Paraaortic lymph node (tissue), 1 donor: ENCODE data around the genes ENO2, CLSTN3 and ACSM4.

GRCh38 chr12:6871935-6873018, 826 bp downstream of the SPSB2 start:
- PRO-cap, result no peak

DNA sequence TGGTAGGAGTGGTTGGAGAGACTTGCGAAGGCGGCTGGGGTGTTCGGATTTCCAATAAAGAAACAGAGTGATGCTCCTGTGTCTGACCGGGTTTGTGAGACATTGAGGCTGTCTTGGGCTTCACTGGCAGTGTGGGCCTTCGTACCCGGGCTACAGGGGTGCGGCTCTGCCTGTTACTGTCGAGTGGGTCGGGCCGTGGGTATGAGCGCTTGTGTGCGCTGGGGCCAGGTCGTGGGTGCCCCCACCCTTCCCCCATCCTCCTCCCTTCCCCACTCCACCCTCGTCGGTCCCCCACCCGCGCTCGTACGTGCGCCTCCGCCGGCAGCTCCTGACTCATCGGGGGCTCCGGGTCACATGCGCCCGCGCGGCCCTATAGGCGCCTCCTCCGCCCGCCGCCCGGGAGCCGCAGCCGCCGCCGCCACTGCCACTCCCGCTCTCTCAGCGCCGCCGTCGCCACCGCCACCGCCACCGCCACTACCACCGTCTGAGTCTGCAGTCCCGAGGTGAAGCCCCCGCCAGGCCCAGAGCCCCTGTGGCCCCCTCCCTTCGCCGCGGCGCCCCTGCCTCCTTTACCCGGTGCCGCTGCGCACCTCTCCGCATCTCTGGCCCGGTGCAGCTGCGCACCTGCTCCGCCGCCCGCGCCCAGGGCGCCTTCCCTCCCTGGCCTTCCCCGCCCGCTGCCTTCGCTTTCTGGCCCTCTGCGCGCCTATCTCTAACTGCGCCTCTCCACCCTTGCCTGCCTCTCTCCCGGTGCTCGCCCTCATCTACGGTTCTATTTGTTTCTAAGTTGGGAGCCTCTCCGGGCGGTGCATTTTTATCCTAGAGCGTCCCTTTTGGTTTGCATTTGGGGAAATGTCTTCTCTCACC, at the start of gene ENO2:
Gene ENO2 (plus strand): TSS at position 424 of the 867 bp plus-strand sequence.
- PRO-cap, result bidirectional peak, plus-strand start at position 441 of the sequence, minus-strand start at position 330 of the sequence

DNA sequence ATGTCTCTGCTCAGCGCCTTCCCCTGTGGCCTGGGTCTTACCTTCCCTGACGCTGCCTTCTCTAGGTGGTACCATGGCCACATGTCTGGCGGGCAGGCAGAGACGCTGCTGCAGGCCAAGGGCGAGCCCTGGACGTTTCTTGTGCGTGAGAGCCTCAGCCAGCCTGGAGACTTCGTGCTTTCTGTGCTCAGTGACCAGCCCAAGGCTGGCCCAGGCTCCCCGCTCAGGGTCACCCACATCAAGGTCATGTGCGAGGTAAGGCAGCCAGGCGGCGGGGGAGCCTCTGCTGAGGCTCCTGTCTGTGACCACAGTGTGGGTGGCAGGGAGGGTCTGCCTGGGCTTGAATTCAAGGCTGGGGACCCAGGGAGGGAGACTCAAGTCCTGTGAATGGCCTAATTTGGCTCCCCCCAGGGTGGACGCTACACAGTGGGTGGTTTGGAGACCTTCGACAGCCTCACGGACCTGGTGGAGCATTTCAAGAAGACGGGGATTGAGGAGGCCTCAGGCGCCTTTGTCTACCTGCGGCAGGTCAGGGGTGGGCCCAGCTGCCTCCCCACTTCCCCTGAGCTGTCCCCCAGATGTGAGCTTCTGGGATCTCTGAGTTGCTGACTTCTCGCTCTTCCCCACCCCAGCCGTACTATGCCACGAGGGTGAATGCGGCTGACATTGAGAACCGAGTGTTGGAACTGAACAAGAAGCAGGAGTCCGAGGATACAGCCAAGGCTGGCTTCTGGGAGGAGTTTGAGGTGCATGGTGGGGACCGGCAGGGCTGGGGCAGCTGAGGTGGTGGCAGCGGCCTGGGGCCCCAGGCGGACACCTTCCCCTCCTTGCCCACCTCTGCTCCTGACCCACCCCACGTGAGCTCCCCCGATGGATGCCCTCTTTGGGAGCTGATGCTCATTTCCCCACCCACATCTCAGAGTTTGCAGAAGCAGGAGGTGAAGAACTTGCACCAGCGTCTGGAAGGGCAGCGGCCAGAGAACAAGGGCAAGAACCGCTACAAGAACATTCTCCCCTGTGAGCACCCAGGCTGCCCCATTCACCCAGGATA, 3.9 kb downstream of the PTPN6 start:
- PRO-cap, result no peak

DNA sequence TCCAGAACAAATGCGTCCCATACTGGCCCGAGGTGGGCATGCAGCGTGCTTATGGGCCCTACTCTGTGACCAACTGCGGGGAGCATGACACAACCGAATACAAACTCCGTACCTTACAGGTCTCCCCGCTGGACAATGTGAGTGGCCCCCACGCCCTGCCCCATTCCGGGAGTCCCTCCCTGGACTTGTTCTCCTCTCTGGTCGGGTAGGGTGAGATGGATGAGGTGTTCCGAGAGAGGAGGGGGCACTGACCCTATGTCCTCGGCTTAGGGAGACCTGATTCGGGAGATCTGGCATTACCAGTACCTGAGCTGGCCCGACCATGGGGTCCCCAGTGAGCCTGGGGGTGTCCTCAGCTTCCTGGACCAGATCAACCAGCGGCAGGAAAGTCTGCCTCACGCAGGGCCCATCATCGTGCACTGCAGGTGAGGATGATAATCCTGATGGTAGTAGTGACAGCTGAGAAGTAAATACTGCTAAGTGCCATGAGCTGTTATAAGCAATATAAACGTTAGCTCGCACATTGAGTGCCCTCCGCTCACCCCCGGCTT, 6.6 kb downstream of the PTPN6 start:
- PRO-cap, result no peak

DNA sequence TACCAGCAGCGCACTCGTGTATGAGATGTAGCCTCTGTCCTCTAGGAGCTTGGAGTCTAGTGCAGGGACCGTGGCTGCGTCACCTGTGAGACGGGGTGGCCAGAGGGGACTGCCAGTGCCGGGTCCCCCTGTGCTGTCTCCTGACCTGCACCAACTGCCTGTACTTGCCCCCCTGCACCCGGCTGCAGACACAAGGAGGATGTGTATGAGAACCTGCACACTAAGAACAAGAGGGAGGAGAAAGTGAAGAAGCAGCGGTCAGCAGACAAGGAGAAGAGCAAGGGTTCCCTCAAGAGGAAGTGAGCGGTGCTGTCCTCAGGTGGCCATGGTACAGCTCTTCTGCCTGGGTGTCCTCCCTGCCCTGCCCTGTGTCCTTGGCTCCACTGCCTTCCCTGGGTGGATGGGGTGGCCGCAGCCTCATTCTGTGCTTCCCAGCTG, 9.5 kb downstream of the PTPN6 start:
- PRO-cap, result no peak

GRCh38 chr12:6975367-6976244, 4.9 kb downstream of the EMG1 start:
- PRO-cap, result no peak

GRCh38 chr12:6995584-6996522, 22.4 kb downstream of the LPCAT3 start:
- PRO-cap, result no peak

- PRO-cap, result no peak
Observed at GRCh38 chr12:7016896-7017477, 1.3 kb downstream of the LPCAT3 start.

DNA sequence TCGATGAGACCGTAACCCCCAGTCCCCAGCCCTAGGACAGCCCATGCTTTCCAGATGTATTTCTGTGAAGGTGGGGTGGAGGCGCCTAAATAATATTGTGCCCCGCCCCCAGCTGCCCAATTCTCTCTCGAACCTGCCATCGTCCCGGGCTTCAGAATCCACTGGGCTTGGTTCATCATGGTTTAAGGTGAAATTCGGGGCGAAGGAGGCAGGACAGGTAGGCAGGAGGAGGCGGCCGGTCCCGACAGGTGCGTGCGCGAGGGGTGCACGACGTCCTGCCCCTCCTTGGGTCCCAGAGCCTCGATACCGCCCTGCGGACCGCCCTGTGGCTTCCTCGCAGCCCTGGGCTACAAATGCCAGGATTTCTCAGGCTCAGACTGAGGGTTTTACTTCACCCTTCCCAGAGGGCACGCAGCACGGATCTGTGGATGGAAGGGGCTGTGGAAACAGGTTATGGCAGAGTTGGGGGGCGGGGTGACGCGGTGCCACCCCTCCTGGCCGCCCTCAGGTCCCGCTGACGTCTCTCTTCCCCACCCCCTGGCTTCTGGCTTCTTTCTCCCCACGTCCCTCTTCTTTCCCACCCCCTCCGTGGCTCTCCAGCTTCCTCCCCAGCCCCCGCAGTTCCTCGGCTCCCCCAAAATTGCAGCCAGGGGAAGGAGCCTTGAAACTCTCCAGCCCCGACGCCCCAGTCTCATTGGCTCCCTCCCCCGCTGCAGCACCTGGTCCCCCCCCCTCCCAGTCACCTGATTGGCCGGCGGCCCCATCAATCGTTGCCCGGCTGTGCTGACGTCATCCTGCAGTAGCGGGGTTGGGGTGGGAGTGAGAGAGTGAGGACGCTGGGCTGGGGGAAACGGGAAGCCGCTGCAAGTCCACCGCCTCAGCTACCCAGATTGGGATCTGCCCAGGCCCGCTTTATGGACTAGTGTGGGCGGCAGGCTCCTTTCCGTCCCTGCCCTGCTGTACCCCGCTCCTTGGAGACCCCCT, at the start of gene CLSTN3:
Gene CLSTN3 (plus strand): TSS at position 792 of the 984 bp plus-strand sequence.
- PRO-cap, result bidirectional peak, plus-strand start at position 637 of the sequence, minus-strand start at position 642 of the sequence; bidirectional peak, plus-strand start at position 830 of the sequence, minus-strand start at position 696 of the sequence

GRCh38 chr12:7130980-7131648, 943 bp downstream of the CLSTN3 start:
- PRO-cap, result bidirectional peak, plus-strand start at chr12:7131308, minus-strand start at chr12:7131227

- PRO-cap, result unidirectional peak, minus-strand start at chr12:7131716
Observed at GRCh38 chr12:7131649-7132121, 1.5 kb downstream of the CLSTN3 start.

DNA sequence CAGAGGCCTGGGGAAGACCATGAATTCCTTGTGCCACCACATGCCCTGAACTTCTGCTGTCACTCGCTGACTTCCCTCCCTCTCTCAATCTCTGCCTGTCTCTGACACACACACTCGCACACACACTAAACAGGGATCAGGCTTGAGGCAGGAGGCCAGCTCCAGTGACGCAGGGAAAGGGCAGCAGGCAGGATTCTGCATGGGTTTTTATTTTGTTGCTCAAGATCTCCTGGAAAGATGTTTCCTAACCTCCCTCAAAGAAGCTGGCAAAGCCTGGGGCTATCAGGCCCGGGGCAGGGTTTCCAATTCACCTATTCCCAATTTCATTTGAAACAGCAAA, 27.7 kb upstream of the PEX5 start:
- PRO-cap, result no peak

DNA sequence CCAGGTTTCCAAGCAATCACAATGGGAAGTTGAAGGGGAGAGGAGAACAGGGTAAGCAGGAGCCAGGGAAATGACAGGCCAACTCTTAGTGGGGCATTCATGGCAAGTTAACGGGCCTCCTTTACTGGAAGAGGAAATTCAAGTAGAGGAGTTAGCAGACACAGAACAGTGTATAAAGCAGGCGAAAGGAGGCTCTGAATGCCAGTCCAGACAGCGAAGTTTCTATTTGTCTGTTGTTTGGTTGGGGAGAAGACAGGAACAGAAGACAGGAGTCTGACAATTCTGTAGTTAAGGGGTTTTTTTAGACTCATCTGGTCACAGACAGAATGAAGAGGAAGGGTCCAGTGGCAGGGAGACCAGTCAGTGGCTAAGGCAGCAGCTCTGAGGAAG, at the start of gene ACSM4:
Gene ACSM4 (plus strand): TSS at position 298 of the 390 bp plus-strand sequence.
- PRO-cap, result no peak

GRCh38 chr12:7494228-7494701, 9.3 kb downstream of the CD163 start:
- PRO-cap, result no peak

DNA sequence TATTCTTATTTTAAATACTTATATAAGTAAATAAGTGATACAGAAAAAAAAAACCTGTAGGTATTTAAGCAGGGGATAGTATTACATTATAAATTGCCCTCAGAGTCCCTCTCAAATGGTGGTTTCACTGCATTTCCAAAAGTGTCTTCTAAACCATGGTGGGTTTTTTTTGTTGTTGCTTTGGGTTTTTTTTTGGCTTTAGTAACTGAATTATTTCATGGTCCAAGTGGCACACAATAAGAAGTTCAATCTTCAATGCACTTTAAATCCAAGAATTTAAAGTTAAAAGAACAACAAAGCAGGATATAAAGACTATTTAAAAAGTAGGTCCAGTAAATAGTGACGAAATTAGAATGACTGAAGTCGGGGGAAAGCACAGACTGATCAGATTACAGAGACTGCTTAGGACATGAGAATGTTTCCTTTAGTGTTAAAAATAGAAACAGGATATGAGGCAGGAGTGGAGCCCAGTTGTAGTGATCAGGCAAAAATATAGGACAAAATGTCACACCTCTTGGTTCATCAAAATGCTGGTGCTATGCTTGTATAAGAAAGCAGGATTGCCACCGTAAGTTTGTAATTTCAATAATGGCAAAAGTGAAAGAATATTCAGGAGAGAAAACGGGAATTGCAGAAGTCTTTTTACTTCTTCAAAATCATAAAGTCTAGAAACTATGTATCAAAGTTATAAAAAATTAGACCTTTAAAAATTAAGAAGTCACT, 52.1 kb upstream of the CD163 start:
- PRO-cap, result bidirectional peak, plus-strand start at position 612 of the sequence, minus-strand start at position 386 of the sequence

- PRO-cap, result no peak
Observed at GRCh38 chr12:7588704-7589273, 76.9 kb downstream of the APOBEC1 start.

DNA sequence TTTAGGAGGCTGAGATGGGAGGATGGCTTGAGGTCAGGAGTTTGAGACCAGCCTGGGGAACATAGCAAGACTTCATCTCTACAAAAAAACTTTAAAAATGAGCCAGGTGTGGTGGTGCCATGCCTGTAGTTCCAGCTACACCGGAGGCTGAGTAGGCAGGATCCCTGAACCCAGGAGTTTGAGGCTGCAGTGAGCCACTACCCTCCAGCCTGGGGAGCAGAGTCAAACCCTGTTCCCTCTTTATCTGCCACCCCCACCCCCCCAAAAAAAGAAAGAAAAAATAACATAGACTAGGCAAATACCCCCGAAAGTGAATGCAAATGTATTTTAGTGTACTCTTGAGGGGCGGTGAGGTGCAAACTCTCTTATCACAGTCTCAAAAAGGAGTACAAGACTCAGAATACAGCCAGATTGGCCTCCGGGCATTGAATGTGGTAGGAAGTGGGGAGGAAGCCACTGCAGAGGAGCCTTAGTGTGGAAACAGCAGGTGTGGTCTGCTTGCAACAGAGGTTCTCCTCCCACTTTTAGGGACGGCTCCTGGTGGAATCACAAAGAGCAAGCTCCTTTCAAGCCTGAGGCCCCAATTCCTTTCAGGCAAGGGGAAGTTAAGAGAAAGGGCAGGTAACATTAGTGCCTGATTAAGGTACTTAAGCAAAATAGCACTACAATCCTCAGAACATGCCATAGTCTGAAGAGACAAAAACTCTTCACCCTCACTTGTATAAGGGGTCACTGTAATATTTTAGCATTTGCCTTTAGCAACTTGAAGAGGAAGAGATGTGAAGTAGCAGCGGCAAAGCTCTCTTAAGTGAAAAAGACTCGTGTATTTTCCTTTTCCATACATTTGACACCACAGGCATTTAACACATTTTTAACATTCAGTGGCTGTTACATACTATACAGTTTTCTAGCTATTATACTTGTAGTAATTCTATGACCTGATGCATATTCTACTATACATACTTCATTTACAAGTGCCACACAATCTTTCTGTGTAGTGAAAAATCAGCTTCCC, 23.7 kb upstream of the SLC2A3 start:
- PRO-cap, result bidirectional peak, plus-strand start at position 461 of the sequence, minus-strand start at position 431 of the sequence; unidirectional peak, plus-strand start at position 769 of the sequence

DNA sequence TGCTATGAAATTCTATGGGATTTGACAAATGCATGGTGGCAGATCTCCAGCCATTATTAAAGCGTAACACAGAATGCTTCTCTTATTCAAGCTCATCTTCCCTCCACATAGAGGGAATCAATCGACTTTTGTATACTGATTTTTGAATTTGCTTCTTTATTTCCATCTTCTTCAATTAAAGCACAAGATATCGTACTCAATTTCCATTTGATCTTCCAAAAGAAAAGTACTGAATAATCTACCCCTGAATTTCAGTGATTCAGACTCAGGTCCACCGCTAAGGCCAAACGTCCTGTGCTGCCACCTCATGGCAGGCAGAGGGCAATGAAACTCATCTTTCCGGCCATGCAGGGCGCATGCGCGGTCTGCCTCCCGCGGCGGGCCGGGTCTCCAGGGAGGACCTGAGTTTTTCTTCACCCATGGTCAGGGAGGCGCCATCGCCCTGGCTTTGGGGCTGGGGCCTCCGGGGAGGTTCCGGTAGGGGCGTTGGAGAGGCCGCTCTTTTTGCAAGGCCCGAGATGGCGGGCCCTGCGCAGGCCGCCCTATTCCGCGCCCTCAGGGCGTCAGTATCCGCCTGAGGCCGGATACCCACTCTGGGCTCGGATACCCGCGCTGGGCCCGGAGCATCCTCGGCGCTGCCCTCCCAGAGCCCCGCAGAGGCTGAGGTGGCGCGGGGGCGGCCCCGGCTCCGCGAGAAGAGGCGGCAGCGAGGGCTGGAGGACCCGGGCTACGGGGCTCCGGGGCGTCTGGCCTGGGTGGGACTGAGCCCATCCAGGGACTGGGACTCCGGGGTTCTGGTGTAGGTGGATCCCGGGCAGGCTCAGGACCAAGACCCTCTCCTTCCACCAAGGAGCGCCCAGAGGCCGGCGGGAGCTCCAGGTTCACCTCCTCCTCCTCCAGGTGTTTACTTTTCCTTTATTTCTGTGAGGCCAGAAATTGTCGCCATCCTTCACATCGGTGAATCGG, 23.3 kb downstream of the ZNF705A start:
- PRO-cap, result unidirectional peak, plus-strand start at position 404 of the sequence

DNA sequence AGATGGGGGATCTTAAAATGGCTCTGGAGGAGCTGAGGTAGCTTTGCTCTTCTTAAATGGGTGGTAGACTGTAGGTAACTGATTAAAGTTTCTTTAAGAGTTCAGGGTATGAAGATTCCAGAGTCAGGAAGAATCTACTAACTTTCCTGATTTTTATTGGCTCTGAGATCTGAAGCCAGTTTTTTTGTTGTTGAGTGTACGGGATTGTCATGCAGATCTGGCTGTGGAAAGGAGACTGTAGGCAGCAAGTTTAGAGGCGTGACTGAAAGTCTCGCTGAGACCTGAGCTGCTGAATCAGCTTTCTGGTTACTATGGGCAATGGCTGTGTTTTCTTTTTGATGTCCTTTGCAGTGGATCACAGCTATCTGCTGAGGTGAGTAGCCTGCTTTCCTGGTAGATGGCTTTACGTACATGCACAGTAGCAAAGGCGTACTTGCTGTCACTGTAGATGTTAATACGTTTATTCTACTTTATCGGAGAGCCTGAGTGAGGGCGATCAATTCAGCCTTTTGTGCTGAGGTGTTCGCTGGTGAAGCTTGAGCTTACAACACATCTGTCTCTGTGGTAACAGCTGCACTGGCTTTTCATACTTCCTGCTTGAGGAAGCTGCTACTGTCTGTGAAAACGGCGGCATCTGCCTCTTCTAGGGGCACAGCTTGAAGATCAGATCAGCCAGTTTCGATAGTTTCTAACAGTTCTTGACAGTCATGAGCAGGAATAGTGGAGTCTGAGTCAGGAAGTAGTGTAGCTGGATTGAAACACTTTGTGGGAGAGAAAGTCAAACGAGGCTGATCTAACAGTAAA, 92.8 kb upstream of the FAM90A1 start:
- PRO-cap, result no peak

DNA sequence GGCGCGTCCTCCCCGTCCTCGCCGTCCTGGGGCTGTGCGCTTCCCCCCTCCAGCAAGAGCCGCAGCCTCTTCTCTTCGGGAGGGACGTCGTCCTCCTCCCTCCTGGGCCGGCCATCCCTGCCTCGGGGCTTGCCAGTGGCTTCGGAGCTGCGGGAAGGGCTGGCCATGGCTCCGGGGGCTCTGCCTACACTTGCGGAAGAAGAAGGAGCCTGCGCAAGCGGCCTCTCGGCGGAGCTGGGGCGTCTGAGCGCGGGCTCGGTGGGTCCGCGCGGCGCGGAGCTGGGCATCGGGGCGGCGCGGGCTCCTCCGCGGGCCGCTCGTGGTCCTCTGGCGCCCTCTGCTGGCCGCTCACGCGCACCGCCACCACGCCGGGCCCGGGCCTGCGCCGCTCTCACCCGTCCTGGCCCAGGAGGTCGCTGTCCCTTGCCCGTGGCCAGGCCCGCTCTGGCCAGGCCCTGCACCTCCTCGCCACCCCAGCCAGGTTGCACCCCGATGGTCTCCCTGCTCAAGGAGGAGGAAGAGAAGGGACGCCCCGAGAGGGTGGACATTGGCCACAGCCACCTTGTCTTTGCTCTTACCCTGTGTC, 59.2 kb upstream of the CLEC6A start:
- PRO-cap, result no peak